Metastatic Pancreatic Carcinoma in the Ovary (tissue), 1 donor: Measurements from ENCODE around the gene HDAC11.

DNA sequence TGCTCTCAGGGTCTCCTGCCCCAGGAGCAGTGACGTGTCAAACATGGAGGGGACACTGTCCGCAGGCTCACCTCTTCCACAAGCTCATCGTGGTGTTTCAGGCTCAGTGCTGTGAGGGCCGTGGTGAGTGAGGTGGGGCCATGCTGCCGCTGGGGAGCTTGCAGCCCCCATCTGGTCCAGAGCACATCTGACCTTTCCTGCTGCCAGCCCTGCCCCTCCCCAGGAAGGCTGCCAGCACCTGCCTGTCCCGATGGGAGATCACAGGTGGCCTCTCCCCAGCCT is 64.8 kb upstream of the RPL32 start:
- PRO-cap, result no peak

- PRO-cap, result no peak
These were observed 72.1 kb upstream of the RPL32 start for GRCh38 chr3:12913311-12913973.

GRCh38 chr3:12916305-12916778 is 75.0 kb upstream of the RPL32 start:
- PRO-cap, result no peak

DNA sequence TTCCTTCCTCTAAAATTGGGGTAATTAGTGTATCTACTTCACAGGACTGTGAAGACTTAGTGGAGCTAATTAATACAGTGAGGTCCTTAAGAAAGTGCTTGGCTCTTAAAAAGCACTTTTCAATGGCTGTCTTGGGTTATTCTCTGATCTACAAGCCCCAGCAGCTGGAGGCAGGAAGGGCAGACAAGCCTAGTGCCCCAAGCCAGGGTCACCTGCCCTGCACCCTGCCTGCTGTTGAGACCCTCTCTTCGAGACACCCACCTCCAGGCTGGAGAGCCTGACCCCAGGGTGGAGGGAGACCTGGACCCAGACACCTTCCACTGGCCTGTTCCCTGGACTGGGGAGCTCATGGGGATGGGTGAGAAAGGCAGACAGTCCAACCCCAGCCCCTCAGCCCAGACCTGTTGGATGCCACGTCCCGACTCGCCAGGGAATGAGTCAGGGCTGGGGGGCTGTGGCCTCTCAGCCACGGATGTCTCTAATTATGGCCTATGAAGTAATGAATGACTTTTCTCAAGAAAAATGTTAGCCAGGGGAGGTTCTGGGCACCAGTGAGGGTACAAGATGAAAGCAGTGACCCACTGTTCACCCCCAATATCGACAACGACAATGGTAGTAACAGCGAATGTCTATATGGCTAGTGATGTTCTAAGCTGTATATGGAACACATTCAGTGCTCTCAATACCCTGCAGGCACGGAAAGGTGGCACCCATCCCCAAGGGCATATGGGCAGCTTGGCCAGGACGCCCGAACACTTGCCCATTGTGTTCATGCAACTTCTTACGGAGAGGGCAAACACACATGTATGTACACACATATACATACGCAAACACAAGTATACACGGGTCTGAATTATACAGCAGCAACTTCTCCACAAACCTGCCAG is 107.0 kb upstream of the RPL32 start:
- PRO-cap, result no peak

GRCh38 chr3:12962152-12962764 is 111.0 kb downstream of the IQSEC1 start:
- PRO-cap, result no peak

- PRO-cap, result no peak
These were observed 3.7 kb downstream of the IQSEC1 start for GRCh38 chr3:13069446-13070065.

DNA sequence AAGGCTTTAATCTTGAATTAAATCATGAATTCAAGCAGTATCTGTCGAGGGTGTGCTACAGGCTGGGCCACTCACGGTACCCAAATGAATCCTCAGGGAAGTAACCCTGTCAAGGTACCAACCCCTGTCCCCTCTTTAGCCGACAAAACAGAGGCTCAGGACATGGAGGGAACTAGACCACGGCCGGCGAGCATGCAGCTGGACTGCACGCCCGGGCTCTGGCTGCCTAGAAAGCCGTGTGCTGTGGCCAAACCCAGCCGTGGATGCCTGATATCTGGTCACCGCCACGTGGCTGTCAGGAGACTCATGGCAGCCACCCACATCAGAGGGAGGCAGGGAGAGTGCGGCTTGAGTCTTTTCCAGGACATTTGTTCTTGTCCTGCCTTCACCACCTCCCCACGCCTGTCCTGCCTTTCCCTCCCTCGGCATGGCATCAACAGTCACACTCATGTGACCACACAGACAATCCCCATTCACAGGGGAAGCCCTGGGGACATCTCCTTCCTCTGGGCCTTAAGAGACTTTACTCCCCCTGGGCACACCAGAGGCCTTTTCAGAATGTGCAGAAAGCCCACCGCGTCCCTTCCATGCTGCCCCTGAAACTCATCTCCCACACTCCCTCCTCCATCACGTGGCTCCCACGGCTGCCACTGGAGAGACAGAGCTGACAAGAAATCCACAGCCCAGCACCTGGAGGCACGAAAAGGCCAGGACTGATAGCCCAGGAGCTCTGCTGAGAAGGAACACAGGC is 71.0 kb upstream of the IQSEC1 start:
- PRO-cap, result no peak

DNA sequence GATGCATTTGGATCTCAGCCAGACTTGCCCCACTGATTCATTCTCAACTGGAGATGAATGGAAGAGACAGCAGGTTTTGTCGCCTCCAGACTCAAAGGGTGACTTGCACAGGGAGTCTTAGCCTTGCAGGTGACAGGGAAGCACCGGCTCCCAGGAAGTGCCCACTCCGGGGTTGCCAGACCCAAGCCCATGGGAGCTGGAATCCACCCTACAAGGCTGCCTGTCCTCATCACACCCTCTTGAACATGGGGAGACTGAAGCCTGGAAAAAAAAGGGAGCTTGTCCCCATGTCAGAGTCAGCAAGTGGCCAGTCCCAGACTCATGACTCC is 94.8 kb downstream of the NUP210 start:
- PRO-cap, result no peak

GRCh38 chr3:13331808-13332996 is 87.9 kb downstream of the NUP210 start:
- PRO-cap, result bidirectional peak, plus-strand start at chr3:13332472, minus-strand start at chr3:13332180

DNA sequence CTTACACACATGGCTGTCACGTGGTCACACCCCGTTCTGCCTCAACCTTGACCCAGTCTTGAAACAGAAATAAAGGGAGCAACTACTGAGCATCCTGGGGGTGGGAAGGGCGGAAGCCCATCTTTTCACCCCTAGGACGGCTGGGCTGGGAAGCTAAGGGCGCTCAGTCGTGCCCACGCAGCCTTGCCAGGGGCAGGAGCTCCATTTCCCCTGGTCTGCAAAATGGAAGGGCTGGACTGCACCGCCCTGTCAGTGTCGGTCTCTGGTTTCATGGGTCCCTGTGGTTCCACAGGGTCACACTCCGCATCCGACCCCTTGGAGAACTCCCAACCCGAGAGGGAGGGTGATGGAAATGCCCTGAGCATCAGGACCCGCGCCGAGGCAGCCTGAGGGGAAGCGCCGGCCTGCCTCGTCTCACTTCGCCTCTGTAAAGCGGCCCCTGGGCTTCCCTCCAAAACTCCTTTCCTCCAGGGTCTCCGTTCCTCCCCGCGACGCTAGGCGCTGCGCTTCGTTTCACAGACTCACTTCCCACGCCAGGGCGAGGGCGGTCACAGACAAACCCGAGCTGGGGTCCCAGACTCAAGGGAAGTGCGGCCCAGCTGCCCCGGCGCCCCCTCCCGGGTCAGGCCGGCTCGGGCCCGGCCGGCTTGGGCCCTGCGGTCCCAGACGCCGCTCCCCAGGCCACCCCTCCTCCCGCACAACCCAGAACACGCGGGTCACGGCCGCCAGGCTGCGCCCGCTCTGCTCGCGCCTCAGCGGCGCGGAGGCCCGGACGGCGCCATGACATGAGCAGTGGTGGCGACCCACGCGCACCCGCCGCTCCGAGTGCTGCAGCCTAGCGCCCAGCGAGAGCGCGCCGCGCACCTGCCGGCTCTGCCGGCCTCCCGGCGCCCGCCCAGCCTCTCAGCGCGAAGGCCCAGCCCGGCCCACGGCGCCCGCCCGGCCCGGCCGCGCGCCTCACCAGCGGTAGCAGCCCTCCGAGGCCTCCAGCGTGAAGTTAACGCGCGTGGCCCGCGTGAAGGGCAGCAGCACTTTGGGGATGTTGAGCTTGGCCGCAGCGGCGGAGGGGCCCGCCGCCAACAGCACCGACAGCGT is 676 bp downstream of the NUP210 start:
- PRO-cap, result no peak

- PRO-cap, result unidirectional peak, minus-strand start at chr3:13479785; unidirectional peak, minus-strand start at chr3:13479991; bidirectional peak, plus-strand start at chr3:13480333, minus-strand start at chr3:13480041
These were observed at the start of gene HDAC11 for GRCh38 chr3:13479599-13480529. HDAC11 (plus strand) TSS chr3:13480306.

GRCh38 chr3:13517062-13517792 is 31.7 kb upstream of the FBLN2 start:
- PRO-cap, result no peak

- PRO-cap, result no peak
These were observed 53.1 kb downstream of the WNT7A start for GRCh38 chr3:13826719-13827176.

GRCh38 chr3:13866150-13866435 is 13.8 kb downstream of the WNT7A start:
- PRO-cap, result no peak

GRCh38 chr3:13866436-13866792 is 13.5 kb downstream of the WNT7A start:
- PRO-cap, result no peak

DNA sequence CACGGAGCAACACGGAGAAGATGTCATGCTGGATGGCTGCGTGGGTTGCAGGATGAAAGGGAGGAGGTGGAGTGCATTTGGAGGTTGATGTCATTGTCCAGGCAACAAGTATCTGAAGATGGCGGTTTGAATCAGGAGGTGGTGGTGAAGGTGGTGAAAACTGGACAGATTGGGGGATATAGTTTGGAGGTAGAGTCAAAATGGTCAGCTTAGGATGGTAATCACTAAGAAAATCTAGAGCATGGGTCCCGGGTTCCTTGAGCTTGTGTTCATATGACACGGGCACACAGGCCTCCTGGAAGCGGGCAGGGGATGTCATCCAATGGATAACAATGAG is 13.1 kb downstream of the WNT7A start:
- PRO-cap, result no peak

DNA sequence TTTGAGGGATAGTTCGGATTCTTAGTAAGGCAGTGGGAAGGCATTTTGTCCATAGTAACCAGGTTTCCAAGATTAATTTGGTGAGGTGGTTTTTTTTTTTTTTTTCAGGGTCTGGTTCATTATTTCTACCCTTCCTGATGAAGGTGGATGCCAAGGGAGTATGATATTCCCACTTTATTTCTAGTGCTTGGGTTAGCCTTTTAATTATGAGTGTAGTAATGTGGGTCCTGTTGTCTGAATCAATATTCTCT is 83.0 kb downstream of the CHCHD4 start:
- PRO-cap, result no peak

DNA sequence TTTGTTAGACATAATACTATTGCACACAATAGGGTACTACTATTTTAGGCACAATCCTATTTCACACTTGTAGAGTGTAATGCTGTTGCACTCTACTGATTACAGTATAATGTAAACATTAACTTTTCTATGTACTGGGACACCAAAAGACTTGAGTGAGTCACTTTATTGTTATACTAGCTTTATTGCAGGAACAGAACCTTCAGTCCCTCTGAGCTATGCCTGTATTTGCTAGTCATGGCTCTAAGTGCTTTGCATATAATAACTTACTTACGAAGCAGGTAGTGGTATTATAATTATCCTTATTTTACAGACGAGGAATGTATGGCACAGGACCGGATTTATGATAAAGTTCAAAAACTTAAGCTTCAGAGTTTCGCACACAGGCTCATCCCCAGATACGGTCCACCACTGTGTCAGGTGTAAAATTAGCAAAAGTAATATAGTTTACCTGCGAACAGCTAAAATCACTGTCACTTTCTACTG is 106.6 kb upstream of the SLC6A6 start:
- PRO-cap, result no peak

DNA sequence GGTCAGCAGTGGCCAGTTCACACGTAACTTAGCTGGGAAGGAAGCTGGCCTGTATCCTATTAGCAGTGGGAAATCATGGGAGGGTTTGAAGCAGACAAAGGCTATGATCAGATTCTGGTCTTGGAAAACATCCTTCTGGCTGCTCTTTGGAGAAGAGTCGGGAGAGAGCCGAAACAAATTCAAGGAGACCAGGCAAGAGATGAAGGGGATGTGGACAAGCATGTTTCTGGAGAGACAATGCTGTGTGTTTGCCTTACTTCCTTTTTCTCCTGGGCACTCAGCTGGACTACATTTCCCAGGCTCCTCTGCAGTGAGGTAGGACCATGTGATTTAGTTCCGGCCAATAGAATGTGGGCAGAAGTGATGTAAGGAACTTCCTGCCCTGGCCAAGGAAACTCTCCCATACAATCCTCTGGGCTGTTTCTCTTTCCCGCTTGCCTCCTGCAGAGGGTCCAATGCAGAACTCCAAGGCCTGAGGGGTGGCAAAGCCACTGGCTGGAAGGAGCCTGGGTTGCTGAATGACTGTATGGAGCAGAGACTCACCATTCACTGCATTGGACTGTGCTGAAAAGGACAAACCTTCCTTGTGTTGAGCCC is 82.8 kb upstream of the SLC6A6 start:
- PRO-cap, result no peak

- PRO-cap, result no peak
These were observed 67.1 kb downstream of the GRIP2 start for GRCh38 chr3:14472634-14473908.